ENCODE measurements around a stretch of chr22.

DNA sequence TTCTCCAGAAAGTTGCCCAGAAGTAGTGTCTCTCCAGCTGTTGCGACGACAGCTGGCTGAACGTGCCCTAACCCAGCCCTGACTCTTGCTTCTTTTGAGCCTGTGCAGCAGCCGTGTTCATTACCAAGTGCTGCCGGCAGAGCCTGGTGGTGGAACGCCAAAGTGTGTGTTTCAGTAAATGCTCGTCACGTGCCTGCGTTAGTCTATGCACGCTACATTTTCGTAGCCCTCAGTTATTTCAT is 66.1 kb downstream of the ARFGAP3 start:
- PRO-cap, 3 experiments, result no peak in any of the 3 experiments
- RRBS, result no CpG with 5 or more reads among the region's 11 CpGs

DNA sequence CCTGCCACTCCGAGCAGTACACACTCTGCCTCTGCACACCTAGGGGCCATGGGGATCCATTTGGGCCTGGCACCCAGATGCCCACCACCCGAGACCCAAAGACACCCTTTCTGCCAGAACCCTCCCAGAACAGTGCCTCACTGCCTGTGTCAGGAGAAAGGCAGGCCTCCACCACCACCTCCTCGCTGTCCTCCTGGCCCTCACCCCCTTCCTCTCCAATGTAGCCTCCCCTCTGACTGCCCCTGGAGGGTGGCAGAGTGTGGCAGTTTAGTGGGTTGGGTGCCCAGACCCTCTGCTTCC is 62.8 kb downstream of the ARFGAP3 start:
- PRO-cap, 3 experiments, result no peak in any of the 3 experiments
- RRBS, result no CpG with 5 or more reads among the region's 3 CpGs

DNA sequence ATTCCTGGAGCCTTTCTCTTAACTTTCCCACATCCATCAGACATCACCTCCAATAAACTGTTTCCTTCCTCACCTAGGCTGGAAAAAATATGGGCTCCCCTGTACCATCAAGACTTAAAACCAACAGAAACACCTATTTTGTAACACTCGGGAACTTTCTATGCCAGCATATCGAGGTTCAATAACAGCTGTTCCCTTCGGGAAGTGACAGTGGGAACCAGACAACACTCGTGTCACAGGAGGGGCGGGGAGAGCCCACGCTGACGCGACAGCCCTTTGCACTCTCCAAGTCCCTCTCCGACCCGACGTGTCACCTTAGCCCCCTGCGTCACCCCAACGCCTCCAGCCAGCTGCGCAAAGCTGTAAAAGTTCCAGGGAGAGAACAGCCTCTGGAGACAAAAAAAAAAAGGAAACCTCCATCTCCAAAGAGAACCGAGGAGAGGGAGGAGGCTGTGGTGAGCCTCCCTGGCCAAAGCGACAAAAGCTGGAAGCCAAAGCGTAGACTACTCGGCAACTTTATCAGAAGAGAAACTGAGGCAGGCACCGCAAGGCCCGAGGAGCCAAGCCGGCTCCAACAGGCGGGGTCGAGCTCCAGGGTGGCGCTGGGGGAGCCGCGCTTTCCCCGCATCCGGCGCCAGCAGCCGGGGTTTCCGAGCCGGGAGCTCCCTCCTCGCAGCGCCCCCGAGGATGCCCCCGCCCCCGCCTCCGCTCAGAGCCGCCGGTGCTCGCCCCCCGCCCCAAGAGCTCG is 795 bp downstream of the ARFGAP3 start:
- PRO-cap, 3 experiments, result peak in 3 of 3 experiments; most common plus-strand start position 425 of the sequence (in 3); most common minus-strand start position 198 of the sequence (in 1)
- RRBS, result 2% methylated on average over 17 of the region's 43 CpGs

DNA sequence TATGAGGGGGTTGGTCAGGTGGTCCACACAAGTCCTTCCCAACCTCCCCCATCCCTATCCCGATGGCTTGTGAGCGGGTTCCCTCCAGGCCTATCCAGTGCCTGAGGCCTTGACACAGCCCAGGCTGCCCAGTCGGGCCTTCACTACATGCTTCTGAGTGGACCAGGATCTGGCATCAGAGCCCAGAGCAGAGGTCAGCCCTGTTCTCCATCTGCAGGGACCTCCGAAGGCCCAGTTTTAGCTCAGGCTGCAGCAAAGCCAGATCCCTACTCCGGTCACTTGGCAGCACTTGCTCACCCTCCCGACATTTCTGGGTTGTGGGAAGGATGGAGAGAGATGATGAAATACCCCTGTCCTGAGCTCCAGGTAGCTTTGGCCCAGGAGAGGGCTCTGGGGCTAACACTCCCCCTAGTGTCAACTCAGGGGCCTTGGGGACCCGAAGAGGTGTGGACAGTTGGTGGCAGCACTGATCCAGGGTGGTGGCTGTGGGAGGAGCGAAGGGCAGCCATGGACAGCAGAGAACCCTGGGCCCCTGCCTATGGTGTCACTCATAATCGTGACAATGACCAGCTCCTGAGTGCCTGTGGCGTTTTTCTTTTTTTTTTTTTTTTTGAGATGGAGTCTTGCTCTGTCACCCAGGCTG is 10.5 kb upstream of the ARFGAP3 start:
- PRO-cap, 3 experiments, result no peak in any of the 3 experiments
- RRBS, result no CpG with 5 or more reads among the region's 10 CpGs

- PRO-cap, 3 experiments, result no peak in any of the 3 experiments
- RRBS, result no CpG with 5 or more reads among the region's 12 CpGs
Observed at GRCh38 chr22:42887272-42887910, 30.3 kb upstream of the ARFGAP3 start.

DNA sequence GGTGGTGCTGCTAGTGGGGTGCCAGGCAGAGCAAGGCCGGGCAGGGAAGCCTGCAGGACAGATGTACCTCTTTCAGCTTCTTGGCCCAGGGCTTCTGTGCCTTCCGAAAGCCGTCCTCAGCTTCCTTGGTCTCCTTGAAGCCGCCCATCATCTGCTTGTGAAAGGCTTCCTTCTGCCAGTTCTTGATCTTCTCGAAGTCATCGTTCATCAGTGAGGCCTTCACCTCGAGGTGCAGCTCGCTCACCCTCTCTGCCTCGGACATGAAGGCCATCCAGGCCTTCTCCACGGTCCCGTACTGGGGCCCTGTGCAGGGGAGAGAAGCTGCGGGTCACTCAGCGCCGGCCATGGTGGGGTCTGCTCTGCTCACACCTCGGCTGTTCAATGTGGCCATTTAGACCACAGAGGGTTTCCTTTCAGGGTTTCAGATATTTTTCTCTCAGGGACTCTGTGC is 33.8 kb upstream of the ARFGAP3 start:
- PRO-cap, 3 experiments, result no peak in any of the 3 experiments
- RRBS, result no CpG with 5 or more reads among the region's 15 CpGs

DNA sequence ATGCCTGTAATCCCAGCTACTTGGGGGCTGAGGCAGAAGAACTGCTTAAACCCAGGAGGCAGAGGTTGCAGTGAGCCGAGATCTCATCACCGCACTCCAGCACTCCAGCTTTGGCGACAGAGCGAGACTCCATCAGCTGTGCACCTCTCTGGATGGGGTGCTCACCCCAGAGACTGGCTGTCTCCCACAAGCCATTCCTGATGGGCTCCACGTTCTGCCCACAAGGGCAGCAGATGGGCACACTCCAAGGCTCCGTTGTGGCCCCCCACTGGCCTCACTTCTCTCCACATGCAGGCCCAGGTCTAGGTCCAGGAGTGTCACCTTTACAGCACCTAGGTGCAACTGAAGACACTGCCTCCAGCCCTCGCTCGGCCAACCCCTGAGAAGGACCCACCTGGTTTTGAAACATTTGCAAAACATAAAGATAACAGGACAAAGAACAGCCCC is 29.7 kb downstream of the PACSIN2 start:
- PRO-cap, 3 experiments, result no peak in any of the 3 experiments
- RRBS, result no CpG with 5 or more reads among the region's 8 CpGs

DNA sequence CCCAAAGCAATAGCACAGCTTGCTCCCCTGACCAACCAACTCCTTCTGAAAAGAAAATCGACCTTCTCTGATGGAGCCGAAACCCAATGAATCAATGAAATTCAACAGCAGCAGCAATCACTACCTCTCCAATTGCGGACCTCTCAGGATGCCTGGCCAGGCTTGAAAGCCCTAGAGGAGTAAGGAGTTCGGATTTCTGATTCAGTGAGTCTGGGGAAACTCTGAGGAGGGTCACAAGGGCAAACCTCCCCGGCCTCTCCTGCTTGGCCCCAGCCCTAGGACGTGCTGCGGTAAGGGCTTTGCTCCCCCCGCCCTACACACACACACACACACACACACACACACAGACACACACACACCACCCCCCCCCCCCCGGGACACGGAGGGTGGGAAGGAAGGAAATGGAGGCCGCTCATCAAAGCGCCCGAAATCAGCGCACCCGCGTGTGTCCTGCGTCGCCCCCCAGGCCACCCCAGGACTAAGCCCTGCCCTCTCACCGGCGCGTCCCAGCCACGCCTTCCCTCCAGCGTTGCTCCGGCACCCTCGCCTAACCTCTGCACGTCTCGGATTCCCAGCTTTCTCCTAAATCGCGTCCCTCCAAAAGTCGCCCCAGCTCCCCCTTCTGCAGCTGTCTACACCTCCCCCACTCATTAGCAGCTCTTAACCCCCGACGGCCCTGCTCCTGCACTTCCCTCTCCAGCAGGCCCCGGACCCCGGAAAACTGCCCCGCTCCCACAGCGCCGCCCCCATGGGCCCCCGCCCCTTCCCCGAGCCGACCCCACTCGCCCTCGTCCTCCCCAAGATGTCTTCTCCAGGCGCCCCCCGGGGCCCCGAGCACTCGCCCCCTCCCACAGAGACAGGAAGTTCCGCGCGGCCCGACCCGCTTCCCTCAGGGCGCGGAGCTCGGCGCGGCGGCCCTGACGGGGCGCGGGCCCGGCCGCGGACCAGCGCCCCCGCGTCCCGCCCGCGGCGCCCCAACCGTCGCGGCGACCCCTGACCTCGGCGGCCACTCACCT is 634 bp downstream of the PACSIN2 start:
- PRO-cap, 3 experiments, result peak in 3 of 3 experiments; most common plus-strand start position 120 of the sequence (in 1); most common minus-strand start position 47 of the sequence (in 1)
- RRBS, result under 1% methylated on average over 25 of the region's 76 CpGs

- PRO-cap, 3 experiments, result no peak in any of the 3 experiments
- RRBS, result no CpG with 5 or more reads among the region's 16 CpGs
Observed at GRCh38 chr22:43118771-43119838, 8.6 kb downstream of the BIK start.

DNA sequence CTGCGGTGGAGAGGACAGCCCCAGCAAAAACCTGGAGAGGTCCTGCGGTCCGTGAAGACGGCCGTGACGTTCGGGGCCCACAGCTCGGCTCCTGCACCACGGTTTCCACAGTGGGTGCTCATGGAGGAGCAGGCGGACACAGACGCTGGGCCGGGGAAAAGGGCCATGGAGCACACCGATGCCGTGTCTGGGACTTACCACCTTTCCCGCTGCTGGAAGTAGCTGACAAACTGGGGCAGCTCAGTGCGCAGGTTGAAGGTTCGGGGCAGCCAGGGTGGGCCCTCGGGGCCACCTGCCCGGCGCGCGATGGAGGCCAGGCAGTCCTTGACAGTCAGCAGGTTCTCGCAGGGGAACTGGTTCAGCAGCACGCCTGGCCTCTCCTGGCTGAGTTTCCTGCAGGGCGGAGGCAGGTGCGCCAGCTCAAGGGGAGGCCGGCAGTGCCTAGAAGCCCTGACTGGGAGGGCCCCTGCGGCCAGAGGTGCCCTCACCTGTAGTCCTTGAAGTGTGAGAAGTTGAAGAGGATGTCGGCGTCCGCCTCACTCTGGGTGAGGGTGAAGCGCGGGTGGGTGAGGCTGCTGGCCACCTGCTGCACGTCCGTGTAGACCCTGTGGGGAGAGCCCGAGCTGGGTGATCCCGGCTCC is 12.8 kb downstream of the TTLL12 start:
- PRO-cap, 3 experiments, result no peak in any of the 3 experiments
- RRBS, result 100% methylated on average over 1 of the region's 37 CpGs

GRCh38 chr22:43263050-43263413 is 76.1 kb upstream of the TTLL12 start:
- PRO-cap, 3 experiments, result no peak in any of the 3 experiments
- RRBS, result no CpG with 5 or more reads among the region's 7 CpGs

DNA sequence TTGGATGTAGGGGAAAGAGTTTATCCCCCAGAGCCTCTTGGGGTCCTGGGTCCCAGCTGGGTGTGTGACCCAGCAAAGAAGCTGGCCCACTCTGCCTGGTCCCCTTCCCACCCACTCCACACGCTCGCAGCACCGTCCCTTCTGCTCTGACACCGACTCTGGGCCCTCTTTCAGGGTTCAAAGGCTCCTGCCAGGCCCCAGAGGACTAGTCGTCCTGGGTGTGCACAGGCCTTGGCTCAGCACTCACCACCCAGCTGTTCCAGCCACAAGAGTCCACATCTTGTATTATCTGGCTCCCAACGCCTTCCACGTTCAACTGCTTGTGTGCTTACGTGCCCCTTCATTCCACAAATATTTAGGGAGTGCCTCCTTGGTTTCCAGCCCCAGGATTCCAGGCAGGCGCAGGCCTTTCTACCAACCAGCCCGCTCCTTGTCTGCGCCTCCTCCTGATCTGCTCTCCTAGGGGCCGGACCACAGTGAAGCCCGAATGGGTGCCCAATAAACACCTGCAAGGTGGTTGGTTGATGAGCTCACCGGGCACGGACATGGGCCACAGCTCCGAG is 70.9 kb downstream of the SCUBE1 start:
- PRO-cap, 3 experiments, result no peak in any of the 3 experiments
- RRBS, result 56% methylated on average over 3 of the region's 16 CpGs

GRCh38 chr22:43275755-43276125 is 67.4 kb downstream of the SCUBE1 start:
- PRO-cap, 3 experiments, result no peak in any of the 3 experiments
- RRBS, result no CpG with 5 or more reads among the region's 13 CpGs

DNA sequence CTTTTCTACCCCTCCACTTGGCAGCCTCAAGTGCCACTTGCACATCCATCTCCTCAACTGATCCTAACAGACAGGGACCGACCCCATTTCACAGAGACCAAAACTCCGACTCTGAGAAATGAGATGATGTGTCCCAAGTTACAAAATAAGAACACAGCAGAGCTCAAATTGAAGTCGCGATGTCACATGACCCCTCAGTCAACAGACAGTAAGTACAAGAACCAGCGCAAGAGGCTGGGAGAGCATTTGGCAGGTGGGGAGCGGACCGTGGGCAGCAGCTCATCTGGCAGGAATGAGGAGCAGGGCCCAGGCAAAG is 34.4 kb downstream of the SCUBE1 start:
- PRO-cap, 3 experiments, result no peak in any of the 3 experiments
- RRBS, result no CpG with 5 or more reads among the region's 7 CpGs

DNA sequence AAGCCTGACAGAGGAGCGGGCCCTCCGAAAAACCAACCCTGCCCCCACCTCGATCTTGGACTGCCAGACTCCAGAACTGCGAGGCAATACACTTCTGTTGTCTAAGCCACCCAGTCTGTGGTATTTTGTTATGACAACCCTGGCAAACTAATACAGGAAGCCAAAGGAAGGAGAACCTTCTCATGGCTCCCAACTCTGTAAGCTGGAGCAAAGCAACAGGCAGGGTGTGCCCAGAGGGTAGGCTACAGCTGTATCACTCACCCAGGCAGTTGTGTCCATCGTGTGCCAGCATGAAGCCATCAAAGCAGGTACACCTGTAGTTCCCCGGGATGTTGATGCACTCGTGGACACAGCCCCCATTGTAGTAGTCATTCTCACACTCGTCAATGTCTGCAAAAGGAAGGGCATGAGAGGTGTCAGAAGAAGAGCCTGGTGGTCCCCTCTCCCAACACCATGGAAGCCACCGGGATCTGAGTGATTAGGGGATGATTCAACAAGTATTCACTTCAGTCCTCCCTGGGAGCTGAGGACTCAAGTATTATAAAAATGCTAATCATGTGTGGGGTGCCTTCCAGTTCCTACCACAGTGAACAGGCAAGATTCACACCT is 23.4 kb downstream of the SCUBE1 start:
- PRO-cap, 3 experiments, result no peak in any of the 3 experiments
- RRBS, result no CpG with 5 or more reads among the region's 9 CpGs

DNA sequence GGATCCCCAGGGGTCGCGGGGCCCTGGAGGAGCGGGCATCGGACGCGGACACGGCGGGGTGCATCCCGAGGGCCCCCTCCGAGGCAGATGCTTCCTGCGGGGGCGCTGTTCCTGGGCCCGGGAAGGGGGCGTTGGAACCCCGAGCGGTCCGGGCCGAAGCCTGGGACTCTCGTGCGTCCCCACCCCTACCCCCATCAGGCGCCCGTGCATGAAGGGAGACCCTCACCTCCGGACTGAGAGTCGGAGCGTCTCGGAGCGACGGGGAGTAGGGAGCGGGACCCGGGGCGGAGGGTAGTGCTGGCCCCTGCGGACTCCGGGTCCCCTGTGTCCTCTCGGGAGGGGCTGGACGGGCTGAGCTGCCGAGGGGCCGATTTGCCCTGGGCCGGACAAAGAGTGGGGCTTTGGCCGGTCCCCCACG is 568 bp downstream of the PNPLA3 start:
- PRO-cap, 3 experiments, result no peak in any of the 3 experiments
- RRBS, result 7% methylated on average over 20 of the region's 40 CpGs

DNA sequence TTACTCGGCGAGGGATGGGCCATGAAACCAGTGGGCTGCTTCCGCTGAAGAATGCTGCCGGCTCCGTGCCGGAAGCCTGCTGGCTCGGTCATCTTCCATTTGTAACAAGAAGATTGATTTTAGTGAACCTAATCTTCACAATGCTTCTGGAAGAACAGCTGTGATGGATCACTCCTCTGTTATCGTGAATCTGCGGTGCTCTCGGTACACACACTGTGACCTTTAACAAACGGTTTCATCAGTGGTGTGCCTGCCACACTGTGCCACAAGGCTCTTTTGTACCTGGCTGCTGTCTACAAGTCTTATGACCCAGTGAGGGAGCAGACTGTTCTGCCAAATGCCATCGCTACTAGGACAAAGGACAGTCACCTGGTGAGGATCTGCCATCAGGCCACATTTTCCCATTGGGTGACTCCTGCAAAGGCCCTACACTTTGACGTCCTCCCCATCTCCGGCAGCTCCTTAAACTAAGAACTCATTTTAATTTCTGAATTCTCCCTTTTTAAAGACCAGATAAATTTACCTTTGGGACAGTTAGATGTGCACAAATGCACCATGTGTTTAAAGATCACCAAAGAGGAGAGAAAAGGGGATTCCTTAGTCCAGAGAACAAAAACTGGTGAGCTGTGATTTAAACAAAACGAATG is 25.2 kb upstream of the PARVB start:
- PRO-cap, 3 experiments, result no peak in any of the 3 experiments
- RRBS, result no CpG with 5 or more reads among the region's 15 CpGs

DNA sequence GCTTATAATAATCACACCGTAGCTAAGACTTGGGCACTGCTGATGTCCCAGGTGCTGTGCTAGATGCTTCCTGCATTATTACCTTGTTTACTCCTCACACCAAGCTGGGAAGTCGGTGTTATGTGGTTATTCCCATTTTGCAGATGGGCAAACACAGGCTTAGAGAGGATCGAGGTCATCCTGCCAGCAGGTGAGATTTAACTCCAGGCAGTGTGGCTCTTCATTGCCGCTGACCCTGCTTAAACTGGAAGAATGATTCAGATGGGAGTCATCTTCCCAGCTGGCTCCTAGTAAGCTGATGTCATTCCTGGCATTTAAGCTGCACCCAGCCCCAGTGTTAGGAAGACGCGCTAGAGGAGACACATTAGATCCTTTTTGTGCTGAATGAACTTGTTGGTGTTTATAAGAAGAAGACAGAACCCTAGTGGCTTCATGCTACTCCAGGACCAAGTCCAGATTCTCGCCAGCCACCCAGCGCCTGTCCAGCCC is 13.4 kb downstream of the PARVB start:
- PRO-cap, 3 experiments, result no peak in any of the 3 experiments
- RRBS, result no CpG with 5 or more reads among the region's 8 CpGs

- PRO-cap, 3 experiments, result no peak in any of the 3 experiments
- RRBS, result no CpG with 5 or more reads among the region's 11 CpGs
Observed at GRCh38 chr22:44129026-44129445, 51.7 kb upstream of the PARVG start.

GRCh38 chr22:44182031-44182265 is 1.2 kb downstream of the PARVG start:
- PRO-cap, 3 experiments, result no peak in any of the 3 experiments
- RRBS, result 33% methylated on average over 3 of the region's 8 CpGs

Data from breast (tissue), 4 donors.